PC-3 (cell line): ENCODE measurements around the gene GPR174.

DNA sequence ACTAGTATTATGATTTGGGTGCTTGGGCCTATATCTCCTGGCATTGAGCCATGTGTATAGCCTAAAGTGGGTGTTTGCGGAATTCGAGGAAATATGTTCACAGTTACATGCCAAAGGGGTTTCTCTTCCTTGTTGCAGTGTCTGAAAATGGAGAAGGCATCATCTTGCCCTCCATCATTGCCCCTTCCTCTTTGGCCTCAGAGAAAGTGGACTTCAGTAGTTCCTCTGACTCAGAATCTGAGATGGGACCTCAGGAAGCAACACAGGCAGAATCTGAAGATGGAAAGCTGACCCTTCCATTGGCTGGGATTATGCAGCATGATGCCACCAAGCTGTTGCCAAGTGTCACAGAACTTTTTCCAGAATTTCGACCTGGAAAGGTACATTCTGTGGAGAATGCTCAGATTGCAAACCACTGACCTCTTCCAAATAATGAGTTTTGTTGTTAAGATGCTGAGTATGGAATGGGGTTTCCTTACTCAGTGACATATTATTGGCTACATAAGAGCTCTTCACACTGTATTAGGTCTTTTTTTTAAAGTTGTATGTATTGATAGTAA lies 10.7 kb downstream of the TAF1 start:
- RAMPAGE, long total RNA, result no peak

DNA sequence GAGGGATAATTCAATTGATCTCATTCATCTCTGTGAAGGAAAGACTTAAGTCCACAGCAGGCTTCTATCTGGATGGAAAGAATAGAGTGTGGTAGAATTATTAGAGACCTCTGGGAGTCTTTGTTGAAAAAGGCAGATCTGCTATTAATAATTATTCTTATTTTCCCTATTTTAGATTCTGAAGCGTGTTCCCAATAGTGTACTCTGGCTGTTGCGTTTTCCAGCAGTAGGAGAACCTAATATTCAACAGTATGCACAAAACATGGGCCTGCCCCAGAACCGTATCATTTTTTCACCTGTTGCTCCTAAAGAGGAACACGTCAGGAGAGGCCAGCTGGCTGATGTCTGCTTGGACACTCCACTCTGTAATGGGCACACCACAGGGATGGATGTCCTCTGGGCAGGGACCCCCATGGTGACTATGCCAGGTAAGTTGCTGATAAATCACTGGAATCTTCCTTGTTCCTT lies 10.9 kb upstream of the GCNA start:
- RAMPAGE, long total RNA, result no peak

GRCh38 chrX:72472643-72473642 lies 99.7 kb downstream of the HDAC8 start:
- RAMPAGE, long total RNA, result no peak

DNA sequence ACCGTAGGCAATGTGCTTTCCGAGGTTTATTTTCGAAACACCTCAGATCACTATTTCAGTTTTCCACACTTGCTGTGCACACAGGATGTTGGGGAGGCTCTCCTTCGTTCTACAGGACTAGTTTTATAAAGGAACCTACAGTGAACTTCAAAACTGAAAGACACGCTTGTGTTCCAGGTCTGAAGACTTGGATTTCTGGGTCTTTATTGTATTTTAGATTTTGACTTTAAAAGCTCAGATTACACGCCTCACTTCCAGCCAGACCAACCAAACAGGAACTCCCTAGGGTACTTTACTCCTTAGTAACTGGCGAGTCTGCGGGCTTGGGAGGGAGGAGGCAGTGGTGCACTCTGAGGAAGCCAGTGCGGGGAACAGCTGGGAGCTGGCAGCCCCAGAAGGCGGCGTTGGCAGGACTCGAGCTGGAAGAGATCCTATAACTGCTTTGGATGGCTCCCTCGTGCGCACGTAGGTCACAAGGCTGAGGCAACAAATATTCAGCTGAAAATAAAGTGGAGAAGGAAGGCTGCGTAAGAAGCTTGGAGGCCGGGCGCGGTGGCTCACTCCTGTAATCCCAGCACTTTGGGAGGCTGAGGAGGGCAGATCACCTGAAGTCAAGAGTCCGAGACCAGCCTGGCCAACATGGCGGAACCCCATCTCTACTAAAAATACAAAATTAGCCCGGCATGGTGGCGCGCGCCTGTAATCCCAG lies 431 bp upstream of the PHKA1 start:
- RAMPAGE, long total RNA, result no peak

- RAMPAGE, long total RNA, result no peak
Observed at GRCh38 chrX:73398244-73398505, 48.7 kb upstream of the CDX4 start.

GRCh38 chrX:73825867-73826446 lies 263.0 kb downstream of the CHIC1 start:
- RAMPAGE, long total RNA, result no peak

DNA sequence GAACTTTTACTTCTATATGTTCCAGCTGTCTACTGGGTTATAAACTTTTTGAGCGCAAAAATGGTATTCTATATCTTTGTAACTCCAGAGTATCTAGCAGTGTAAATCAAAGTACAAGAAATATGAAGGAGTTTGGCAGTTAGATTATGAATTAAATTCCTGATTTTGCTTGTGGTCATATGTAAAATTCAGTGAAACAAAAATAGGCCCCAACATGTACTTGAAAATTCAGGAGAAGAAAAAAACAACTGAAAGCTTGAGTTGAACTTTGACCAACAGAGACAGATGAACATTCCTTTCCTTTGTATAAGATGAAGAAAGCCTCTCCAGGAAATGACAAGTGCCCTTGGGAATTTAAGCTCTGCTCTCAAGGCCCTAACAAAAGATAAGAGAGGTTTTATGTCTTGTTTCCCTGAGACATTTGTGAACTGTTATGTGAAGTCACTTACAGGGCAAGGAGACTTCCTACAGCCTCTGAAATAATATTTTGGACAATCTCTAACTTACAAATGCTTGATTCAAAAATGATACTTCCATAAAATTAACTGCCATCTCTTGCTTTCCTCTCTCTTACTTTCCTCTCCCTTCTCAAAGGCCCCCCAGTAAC lies 354.3 kb downstream of the CHIC1 start:
- RAMPAGE, long total RNA, result no peak

- RAMPAGE, long total RNA, result no peak
Observed at GRCh38 chrX:73941014-73941554, 362.9 kb upstream of the ZCCHC13 start.

DNA sequence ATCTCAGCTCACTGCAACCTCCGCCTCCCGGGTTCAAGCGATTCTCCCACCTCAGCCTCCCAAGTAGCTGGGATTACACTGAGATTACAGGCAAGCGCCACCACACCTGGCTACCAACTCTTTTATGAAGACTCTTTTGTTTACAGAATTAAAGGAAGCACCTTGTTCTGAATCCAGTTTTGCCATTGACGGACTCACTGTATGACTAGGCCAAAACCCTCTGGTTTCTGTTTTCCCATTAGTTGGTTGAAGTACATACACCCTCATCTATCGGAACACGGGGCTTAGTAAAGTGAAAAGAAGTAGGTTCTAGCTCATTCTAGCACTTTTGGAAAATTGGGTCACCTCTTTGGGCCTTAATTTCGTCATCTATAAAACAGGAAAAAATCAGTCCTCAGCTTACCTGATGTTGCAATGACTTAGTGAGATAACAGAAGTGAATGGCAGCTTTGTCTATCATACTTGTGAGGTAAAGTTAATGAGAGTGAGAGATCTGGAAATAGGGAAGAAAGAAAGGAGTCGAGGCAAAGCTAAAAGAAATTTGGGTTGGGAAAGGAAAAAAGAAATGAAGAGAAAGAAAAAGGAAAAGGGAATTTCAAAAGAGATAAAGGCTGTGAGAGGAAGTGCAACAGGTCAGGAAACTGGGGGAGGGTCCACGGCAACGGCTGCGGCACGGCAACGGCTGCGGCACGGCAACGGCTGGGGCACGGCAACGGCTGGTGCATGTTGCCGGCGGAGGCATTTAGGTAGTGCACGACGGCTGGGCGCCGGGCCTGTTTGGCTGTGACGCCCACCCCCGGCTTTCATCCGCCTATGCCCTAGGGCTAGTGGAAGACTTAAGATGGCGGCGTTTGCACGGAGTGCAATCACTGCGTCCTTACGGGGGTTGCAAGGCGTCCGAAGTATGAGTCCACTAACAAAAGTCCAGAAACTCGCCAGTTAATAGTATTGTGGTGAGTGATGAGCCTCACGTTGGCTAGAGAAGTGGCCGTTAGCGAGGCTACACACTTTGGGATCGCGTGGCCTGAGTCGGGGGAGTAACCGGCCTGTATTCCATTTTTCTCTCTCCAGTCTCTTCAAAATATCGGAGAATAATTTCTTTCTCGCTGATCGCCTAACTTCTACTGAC lies 360.1 kb upstream of the ZCCHC13 start:
- RAMPAGE, long total RNA, result no peak

DNA sequence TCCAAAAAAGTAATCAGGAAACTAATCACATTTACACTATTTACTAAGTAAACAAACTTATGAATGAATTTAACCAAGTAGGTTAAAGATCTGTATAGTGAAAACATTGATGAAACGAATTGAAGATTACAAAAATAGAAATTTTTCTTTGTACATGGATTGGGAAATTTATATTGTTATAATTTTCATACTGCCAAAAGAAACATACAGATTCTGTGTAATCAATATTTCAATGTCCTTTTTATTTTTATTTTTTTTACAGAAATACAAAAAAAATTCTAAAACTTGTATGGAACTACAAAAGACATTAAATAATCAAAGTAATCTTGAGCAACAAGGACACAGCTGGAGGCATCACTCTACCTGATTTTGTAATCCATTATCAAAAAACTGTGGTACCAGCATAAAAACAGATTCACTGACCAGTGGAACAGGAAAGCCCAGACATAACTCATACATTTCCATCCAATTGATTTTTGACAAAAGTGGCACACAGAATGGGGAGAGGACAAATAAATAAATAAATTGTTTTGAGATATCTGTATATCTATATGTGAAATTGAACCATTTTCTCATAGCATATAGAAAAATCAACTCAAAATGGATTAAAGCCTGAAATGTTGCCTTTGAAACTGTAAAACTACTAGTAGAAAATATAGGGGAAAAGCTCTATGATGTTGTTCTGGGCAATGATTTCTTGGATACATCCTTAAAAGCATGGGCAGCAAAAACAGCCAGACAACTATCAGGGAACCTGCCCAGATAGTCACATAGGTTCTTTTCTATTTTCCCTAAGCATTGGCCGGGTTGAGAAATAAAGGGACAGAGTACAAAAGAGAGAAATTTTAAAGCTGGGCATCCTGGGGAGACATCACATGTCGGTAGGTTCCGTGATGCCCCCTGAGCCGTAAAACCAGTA lies 299.7 kb upstream of the ZCCHC13 start:
- RAMPAGE, long total RNA, result no peak

- RAMPAGE, long total RNA, result no peak
Observed at GRCh38 chrX:74205439-74206032, 98.4 kb upstream of the ZCCHC13 start.

DNA sequence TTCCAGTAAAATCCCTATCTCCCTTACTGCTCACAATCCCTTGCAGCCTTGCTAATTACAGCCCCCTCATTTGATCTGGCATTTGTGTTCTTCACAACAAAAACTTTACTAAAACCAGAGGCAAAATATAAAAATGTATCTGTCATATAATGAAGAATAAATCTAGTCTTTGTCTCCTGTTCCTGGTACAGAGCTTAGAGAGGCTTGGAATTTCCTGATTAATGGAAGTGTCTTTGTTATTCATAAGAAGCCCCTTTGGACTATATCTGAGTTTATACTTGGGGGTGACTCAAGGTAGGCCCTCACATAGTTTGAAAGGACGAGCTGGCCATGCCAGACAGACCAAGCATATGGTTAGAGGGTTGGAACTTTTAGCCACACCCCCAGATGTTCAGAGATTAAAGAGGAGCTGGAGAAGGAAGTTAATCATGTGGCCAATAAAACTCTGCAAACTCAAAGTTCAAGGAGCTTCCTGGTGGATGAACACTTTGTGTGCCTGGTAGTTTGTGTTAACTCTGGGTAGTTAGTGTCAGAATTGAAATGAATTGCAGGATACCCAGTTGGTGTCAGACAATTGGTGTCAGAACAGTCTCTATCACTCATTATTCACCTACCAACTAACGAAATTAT lies 52.6 kb upstream of the ZCCHC13 start:
- RAMPAGE, long total RNA, result no peak

GRCh38 chrX:74420393-74421229 lies 682 bp upstream of the SLC16A2 start:
- RAMPAGE, long total RNA, result no peak

GRCh38 chrX:77635811-77636208 lies 150.2 kb downstream of the ATRX start:
- RAMPAGE, long total RNA, result no peak

DNA sequence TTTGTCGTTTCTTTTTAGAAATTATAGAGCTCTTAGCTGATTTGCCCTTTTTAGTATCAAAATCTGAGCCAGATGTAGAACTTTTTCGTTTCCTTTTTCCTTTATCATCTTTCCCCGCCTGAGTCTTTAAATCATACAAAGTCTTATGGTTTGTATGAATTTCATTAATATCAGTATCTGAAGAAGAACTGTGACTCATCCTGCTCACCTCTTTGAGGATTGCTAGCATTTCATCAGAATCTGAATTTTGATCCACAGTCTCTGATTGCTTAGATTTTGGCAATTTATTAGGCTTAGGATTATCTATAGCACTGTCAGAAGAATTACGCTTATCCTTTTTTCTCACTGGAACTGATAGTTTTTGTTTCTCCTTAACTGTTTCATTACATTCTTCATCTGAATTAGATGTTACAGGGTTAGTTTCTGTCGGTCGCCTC lies 103.2 kb downstream of the ATRX start:
- RAMPAGE, long total RNA, result no peak

GRCh38 chrX:78107309-78107787 lies 3.3 kb downstream of the PGK1 start:
- RAMPAGE, long total RNA, result no peak

- RAMPAGE, long total RNA, result no peak
Observed at GRCh38 chrX:78653113-78653773, 5.9 kb downstream of the RTL3 start.

- RAMPAGE, long total RNA, result no peak
Observed at GRCh38 chrX:79096006-79096788, 48.3 kb upstream of the GPR174 start.

- RAMPAGE, long total RNA, result no peak
Observed at GRCh38 chrX:79144182-79144952, at the start of gene GPR174. TSS of gene GPR174 (plus strand) at chrX:79144688.

DNA sequence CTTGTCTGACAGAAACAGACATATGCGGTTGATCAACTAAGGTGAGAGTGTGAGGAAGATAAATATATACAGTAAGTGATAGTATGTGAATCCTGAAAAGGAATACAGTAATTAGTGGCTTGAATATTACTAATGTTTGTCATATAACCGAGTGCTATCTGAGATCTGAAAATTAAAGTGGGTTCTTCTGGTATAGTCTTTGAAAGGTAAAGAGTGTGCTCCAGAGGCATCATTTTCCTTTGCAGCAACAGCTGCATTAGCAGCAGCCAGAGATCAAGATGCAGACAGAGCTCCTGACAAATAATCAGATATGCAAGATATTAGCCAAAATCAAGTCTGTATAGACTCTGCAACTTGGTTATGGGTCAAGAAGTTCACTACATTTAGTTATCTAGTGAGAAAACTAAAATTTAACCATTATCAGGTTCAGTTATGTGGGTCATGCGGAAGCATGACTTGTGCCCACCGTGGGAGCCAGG lies 3.3 kb downstream of the GPR174 start:
- RAMPAGE, long total RNA, result no peak